Colonic mucosa (tissue), 1 donor: ENCODE data around the gene MRGPRD.

- PRO-cap: no peak
Measured at GRCh38 chr11:68365195-68365921, 53.0 kb downstream of the LRP5 start.

DNA sequence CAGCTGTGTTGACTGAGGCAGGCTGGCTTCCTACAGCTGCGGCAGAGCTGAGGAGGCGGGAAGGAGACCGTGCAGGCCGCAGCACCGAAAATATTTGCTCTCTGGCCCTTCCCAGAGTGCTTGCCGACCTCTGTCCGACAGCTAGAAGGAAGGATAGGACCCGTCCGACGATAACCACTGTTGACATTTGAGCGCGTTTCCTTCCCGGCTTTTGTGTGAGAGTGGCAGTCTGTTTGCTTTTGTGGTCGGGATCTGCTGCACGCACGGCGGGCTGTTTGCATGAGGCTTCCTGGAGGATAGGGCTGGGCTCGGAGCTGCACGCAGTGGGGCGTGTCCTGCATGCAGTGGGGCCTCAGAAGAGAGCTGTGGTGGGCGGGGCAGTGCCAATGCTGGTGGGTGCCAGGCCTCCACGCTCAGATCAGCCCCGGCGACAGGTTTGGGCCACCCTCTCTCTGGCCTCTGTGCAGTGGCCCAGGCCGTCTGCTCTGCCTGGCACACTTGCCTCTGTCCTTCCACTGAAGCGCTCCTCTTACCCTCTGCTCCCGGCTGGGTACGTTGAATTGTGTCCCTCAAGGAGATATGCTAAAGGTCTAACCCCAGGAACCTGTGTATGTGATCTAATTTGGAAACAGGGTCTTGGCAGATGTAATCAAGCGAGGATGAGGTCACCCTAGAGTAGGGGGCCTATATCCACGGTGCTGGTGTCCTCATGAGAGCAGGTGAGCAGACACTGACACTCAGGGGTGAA is 68.1 kb downstream of the LRP5 start:
- PRO-cap: bidirectional peak, plus-strand start at position 236 of the sequence, minus-strand start at position 213 of the sequence

- PRO-cap: no peak
Measured at GRCh38 chr11:68400875-68401296, 59.7 kb upstream of the PPP6R3 start.

DNA sequence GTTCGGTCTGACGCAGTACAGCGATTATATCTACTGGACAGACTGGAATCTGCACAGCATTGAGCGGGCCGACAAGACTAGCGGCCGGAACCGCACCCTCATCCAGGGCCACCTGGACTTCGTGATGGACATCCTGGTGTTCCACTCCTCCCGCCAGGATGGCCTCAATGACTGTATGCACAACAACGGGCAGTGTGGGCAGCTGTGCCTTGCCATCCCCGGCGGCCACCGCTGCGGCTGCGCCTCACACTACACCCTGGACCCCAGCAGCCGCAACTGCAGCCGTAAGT is 46.9 kb upstream of the PPP6R3 start:
- PRO-cap: no peak

DNA sequence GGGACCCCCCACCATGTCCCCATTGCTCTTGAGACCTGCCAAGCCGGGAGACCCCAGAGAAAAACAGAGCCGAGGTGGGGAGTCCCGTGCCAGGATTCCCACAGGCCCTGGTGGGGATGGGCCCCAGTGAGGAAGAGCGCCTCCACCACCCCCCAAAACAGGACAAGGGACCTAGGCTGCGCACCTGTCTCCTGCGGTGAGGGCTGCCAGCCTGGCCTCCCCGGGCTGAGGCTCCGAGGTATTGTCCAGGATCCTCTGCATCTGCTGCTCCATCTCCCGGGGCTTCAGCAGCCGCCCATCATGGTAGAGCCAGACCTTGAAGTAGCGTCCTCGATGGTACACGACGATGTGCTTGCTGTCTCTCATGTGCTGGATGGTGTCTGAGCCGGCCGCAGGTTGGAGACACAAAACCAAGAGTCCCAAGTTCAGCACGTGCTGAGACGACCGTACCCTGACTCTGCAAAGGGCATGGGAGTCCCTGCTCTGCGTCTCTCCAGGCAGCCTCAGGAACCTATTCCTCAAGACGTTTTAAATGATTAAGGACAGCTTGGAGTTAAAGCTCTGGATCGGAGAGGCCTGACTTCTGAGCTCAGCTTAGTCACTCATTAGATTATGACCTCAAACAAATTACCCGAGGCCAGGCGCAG is 33.4 kb upstream of the TESMIN start:
- PRO-cap: no peak

- PRO-cap: no peak
Measured at GRCh38 chr11:68890695-68891677, 12.6 kb downstream of the MRPL21 start.

GRCh38 chr11:68923428-68924072 is 19.9 kb downstream of the IGHMBP2 start:
- PRO-cap: no peak

- PRO-cap: no peak
Measured at GRCh38 chr11:68955151-68955604, 25.6 kb downstream of the MRGPRD start.

DNA sequence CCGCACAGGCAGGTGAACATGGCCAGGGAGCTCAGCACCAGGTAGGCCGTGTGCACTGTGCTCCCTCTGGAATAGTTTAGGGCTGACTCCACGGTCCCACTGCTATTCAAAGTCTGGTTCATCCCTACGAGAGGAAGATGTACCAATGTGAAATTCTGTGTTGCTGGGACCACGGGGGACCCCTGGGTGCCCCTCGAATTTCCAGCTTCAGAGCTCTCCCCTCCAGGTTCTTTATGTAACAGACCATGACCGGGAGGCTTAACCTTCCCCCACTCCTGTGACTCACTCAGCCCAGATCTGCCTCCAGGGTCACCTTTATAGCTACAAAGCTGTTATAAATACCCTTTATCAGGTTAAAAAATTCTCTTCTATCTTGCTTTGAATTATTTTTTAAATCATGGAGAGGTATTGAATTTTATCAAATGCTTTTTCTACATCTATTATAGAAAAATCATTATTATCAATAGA is at the start of gene MRGPRD:
MRGPRD (minus strand) TSS at position 122 of the 468 bp plus-strand sequence.
- PRO-cap: no peak

DNA sequence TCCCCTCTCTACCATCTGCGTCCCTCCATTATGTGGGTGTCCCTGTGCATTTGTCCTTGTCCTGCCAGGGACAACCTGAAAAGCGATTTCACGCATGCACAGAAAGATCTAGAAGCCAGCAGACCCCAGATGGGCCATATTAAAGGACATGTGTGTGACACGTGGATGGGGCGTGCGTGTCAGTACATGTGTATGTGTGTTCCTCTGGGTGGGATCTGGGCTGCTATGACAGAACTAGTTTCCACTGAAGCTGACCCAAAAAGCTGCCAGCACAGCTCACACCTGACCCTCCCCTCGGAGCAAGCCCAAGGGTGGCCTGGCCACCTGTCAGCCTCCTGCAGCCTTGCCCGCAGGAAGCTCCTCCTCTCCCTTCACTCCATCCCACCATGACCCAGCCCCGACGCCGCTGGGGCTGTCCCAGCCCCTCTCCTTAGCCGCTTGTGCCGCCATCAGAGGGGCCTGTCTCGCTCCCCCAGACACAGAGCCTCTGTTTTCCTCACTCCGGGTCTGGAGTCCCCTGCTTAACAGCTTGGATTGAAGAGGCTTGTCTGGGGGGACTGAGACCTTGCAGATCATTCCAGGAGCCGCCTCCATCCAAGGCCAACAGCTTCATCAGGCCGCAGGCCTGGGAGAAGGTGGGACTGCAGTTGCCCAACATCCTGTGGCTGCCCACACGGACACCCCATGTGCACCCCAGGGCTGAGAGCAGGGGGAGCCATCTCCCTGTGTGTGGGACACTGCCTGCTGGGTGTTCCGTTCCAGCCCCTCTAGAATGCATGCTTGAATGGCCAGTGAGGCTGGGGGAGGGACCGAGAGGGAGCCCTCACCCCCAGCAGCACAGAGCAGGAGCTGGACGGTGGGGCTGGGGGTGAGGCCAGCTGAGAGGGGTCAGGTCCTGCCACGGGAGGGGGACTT is 875 bp downstream of the MRGPRF start:
- PRO-cap: no peak

GRCh38 chr11:69050134-69050341 is 1.3 kb downstream of the TPCN2 start:
- PRO-cap: no peak

GRCh38 chr11:69061416-69061680 is 12.6 kb downstream of the TPCN2 start:
- PRO-cap: no peak

- PRO-cap: no peak
Measured at GRCh38 chr11:69087023-69087801, 38.5 kb downstream of the TPCN2 start.

DNA sequence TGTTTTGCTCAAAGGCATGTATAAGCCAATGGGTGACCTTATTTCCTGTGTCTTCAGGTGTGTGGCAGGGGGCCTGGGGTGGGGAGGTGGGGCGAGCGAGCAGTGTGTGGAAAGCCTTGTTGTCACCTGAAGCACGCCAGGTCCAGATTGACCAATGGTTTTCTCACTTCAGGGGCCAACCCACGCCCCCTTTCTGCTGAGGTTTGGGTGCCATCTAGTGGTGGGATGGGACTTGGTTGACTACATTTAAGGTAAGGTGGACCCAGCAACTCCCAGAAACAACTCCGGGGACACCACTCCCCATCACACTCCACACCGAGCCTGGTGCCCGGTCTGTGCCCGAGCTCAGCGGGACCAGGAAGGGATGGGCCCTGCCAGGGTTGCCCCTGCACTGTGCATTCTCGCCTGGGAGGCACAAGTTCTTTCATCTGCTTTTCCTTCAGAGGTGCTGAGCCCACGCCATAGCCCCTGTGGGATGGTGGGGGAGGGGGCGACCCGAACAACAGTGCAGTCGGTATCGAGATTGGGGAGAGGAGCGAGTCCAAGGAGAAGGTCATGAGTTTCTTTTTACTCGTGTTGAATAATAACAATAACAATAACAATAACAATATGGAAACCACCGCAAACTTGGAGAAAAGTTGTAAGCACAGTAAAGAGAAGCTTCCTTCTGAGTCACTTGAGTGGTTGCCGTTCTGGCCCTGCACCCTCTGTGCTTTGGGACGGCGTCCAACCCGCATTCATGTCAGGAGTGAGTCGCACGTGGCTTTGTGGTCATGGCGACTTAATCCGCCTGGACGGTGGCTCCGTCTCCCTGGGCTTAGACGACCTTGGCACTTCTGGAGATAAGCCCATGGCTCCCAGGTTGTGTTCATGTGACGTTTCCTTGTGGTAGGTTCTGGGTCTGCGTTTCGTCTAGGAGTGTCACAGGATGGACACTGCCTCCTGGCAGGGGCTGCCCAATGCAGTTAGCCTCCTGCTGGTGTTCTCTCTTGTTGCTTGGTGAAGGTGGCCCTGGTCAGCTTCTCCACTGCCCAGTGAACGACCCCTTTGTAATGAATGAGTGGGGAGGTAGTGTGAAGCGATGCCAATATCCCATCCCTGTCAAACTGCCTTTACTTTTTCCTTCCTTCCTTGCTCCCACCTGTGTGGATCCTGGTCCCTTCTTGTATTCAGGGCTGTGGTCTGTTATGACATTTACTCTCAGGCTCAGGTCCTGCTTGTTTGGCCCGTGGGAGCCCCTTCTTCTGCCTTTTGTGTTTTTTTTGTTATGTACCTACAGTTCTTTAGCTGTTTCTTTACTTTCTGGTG is 40.4 kb downstream of the TPCN2 start:
- PRO-cap: no peak

GRCh38 chr11:69155090-69155801 is 489 bp upstream of the SMIM38 start:
- PRO-cap: no peak

DNA sequence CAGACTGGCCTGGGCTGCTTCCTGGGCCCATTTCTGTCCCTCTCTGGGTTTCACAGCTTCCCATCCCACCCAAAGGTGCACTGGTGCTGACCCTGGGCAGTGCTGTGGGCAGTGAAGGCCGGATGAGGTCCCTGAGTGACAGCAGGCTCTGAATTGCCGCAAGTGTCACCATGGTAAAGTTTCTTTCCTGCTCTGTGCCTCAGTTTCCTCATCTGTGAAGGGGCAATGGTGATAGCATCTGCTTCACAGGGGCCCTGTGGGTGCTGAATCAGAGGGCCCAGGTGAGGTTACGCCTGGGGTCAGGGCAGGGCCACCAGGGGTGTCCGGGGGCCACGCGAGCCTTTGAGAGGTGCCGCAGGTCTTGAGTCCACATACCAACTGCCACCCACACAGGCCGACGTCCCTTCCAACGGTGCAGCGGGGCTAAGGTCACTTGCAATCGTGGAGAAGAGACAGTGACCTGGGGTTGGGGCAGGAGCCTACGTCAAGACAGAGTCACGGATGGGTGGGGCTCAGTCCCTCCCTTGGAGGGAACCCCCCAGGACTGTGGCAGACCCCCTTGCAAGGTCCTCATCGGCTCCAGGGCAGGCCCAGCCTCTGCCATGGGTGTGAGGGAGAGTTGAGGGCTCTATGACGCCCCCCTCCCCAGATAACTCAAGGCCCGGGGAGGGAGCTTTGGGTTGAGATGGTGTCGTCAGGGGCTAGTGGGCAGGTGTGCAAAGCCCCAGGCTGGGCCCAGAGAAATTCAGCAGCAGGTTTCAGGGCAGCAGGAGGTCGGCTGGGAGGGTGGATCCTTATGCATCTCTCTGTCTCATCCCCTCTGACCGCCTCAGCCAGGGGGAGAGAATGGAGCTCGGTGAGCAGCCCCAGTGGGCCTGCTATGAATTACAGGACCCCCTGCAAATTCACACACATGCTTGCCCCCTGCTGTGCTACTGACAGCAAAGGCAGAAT is 59.8 kb downstream of the MYEOV start:
- PRO-cap: no peak

DNA sequence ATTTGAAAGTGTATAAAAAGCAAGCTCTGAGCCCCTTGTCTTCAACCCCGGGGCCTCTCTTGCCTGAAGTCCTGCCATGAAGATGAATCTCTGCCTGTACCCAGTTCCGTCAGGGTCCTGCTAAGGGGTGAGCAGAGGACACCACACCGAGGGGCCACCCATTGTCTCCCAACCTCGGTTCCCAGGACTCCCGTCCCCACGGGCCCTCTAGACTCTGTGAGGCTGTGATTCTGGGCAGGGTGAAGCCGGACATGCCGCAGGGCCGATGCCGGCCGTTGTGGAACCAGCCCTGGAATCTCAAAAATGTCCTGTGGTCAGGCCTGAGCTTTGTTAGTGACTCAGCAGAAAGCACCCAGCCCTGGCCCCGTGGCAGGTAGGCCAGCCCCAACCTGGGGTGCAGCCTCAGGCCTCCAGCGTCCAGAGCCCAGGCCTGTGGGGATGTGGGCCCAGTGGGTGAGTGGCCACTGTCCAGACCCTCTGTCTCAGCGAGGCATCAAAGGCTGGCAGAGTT is 126.5 kb downstream of the MYEOV start:
- PRO-cap: no peak

- PRO-cap: no peak
Measured at GRCh38 chr11:69515194-69515617, 125.8 kb upstream of the CCND1 start.

DNA sequence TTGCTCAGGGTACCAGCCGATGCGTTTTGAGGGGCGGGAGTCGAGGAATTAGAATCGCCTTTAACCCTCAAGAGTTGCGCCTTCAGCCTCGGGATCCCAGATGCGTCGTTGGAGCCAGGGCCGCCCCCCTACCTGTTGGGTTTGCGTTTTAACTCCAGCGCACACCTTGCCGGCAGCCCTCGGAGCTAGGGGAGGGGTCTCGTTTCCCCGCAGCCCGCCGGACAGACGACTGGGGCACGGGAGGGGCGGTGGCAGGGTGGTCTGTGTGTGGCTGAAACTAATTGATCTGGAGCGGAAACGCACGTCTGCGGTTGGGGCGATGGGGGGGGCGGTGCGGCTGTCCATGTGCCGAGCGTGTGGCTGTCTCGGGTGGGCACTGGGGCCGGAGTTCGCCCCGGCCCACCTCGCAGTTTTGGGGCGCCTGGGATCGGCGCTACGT is 3.3 kb upstream of the CCND1 start:
- PRO-cap: no peak

DNA sequence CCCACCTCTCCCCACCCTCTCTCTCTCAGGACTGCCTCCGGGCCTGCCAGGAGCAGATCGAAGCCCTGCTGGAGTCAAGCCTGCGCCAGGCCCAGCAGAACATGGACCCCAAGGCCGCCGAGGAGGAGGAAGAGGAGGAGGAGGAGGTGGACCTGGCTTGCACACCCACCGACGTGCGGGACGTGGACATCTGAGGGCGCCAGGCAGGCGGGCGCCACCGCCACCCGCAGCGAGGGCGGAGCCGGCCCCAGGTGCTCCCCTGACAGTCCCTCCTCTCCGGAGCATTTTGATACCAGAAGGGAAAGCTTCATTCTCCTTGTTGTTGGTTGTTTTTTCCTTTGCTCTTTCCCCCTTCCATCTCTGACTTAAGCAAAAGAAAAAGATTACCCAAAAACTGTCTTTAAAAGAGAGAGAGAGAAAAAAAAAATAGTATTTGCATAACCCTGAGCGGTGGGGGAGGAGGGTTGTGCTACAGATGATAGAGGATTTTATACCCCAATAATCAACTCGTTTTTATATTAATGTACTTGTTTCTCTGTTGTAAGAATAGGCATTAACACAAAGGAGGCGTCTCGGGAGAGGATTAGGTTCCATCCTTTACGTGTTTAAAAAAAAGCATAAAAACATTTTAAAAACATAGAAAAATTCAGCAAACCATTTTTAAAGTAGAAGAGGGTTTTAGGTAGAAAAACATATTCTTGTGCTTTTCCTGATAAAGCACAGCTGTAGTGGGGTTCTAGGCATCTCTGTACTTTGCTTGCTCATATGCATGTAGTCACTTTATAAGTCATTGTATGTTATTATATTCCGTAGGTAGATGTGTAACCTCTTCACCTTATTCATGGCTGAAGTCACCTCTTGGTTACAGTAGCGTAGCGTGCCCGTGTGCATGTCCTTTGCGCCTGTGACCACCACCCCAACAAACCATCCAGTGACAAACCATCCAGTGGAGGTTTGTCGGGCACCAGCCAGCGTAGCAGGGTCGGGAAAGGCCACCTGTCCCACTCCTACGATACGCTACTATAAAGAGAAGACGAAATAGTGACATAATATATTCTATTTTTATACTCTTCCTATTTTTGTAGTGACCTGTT is 10.5 kb downstream of the CCND1 start:
- PRO-cap: no peak